Neural cell (in vitro differentiated cells): ENCODE measurements around a stretch of chr19.

DNA sequence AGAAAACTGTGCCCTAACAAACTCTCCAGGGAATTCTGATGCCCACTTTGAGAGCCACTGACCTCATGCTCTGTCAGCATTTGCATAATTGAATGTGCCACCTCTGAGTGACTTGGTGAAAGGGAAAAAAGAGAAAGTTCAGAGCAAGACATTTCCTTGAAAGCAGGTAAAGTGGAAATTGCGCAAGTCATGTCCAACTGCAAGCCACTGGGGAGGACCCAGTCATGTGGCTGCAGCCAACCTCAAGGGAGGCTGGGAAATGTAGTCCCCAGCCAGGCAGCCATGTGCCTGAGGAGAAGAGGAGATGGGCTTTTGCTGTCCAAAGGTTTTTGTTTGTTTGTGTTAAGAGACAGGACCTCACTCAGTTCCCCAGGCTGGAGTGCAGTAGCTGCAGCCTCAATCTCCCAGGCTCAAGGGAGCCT, 50.8 kb upstream of the PNMA8B start:
- RAMPAGE, long total RNA = no peak

DNA sequence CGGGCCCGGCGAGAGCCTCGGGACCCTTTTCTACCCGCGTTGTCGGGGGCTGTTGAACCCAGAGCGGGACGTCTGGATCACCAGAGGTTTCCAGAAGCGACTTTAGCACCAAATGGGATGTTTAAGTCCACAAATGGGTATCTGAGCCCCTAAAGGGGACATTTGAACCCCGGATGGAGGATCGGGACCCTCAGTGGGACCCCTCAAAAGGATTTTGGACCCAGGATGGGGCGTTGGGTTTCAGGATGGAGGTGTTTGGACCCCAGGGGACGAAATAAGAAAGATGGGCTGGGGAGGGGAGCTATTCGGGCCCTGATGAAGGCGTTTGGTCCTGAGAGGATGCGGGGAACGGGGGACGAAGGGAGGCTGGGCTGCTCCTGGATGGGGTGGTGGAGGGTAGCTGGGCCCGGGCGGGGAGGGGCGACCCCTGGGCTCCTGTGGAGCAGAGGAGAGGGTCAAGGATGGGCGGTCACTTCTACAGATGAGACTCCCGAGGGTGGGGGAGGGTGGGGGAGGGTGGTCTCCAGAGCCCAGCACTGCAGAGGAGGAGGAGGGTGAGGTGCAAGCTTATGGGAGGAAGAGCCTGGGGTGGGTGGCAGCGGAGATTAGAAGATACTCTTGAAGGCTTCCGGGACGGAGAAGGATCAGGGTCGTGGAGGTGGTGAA, 540 bp downstream of the CALM3 start:
- RAMPAGE, long total RNA = no peak

- RAMPAGE, long total RNA = no peak
These were observed 1.4 kb downstream of the CALM3 start for GRCh38 chr19:46602292-46603261.

- RAMPAGE, long total RNA = no peak
These were observed 9.8 kb downstream of the CALM3 start for GRCh38 chr19:46610524-46611752.

- RAMPAGE, long total RNA = no peak
These were observed 8.7 kb upstream of the GNG8 start for GRCh38 chr19:46644756-46645097.

- RAMPAGE, long total RNA = no peak
These were observed 14.2 kb upstream of the FKRP start for GRCh38 chr19:46731575-46732168.

DNA sequence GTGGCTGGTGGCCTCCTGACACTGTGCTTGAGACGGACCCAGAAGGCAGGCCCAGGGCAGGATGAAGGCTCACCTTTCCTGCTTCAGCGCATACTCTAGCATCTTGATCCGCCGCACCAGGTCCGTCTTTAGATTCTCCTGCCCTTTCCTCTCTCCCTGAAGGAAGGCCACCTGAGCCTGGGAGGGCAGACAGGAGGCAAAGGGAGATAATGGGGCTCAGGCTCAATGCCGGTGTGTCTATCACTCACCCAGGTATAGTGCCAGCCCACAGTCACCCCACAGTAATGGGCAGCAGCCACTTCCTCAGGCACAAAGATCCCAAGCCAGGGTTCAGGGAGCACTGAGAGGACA, 7.2 kb upstream of the FKRP start:
- RAMPAGE, long total RNA = no peak

DNA sequence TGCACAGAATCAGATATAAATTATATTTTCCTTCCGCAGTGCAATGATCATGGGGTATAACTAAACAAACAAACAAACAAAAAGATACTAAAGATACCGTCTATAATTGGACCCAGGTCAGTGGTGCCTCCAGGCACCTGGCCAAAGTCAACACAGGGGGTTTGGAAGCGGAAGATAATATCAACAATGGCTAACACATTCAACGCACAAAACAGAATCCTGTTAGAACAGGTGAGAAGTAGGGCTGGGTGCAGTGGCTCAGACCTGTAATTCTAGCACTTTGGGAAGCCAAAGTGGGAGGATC, 17.5 kb downstream of the SLC1A5 start:
- RAMPAGE, long total RNA = no peak

GRCh38 chr19:46824715-46825163, 25.9 kb downstream of the AP2S1 start:
- RAMPAGE, long total RNA = no peak

- RAMPAGE, long total RNA = no peak
These were observed 458 bp upstream of the AP2S1 start for GRCh38 chr19:46851206-46851402.

DNA sequence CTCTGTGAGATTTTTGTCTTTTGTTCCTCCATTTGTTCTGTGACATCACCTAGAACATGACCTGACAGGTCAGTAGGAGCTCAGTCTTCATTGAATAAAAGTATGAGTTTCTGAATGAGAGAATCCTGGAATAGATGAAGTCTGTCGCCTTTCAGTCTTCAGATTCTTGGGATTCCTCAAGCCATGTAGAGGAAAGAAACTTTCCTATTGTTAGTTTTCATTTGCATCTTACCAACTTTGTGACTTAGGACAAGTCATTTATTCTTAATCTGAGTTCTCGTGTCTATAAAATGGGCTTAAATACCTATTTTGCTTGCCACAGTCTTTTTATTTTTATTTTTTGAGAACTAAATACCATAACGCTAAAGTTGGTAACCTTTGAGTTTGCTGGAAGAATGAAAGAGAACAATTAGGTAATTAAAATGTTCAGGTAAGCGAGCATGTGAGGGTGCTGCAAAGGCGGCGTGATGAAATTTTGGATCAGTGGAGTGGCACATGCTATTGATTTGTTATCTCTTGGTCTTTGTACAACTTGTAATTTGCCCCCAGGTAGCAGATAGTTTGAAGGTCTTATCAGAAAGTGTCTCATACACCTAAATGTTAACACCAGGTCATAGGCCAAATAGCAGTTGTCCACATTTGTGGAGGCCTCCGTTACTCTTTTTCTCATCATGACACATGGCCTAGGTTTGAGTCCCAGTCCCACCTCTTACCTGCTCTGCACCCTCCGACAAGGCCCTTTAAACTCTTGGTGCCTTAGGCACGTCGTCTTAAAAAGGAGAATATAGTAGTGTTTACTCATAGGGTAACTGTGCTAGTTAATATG, 14.7 kb downstream of the ARHGAP35 start:
- RAMPAGE, long total RNA = no peak

- RAMPAGE, long total RNA = no peak
These were observed 64.6 kb upstream of the NPAS1 start for GRCh38 chr19:46954701-46955851.

DNA sequence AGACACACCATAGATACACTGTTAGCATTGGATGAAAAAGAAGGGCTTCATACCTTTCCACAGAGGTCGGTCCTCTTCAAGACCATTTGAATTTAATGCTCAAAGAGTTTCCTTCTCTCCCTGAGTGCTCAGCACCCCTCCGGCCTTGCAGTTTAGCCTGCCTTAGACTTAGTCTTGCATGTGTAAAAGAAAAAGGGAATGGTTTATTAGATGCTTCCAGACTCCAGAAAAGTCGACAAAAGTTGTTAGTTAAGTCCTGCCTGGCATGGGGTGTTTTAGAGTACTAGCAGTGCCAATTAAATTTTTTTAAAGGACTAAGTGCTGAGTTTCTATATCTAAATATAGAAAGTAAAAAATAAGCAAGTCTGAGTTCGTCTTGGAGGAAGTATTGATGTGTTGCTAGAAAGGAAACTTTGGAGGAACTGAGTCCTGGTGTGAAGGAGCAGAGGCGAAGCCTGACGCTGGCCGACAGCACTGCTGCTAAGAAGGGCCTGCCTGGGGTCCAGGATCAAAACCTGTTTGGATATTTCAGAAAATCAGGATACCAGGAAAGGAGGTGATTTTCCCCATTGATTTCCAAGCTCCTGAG, 38.5 kb upstream of the NPAS1 start:
- RAMPAGE, long total RNA = no peak

- RAMPAGE, long total RNA = no peak
These were observed 35.2 kb upstream of the NPAS1 start for GRCh38 chr19:46984236-46985106.

DNA sequence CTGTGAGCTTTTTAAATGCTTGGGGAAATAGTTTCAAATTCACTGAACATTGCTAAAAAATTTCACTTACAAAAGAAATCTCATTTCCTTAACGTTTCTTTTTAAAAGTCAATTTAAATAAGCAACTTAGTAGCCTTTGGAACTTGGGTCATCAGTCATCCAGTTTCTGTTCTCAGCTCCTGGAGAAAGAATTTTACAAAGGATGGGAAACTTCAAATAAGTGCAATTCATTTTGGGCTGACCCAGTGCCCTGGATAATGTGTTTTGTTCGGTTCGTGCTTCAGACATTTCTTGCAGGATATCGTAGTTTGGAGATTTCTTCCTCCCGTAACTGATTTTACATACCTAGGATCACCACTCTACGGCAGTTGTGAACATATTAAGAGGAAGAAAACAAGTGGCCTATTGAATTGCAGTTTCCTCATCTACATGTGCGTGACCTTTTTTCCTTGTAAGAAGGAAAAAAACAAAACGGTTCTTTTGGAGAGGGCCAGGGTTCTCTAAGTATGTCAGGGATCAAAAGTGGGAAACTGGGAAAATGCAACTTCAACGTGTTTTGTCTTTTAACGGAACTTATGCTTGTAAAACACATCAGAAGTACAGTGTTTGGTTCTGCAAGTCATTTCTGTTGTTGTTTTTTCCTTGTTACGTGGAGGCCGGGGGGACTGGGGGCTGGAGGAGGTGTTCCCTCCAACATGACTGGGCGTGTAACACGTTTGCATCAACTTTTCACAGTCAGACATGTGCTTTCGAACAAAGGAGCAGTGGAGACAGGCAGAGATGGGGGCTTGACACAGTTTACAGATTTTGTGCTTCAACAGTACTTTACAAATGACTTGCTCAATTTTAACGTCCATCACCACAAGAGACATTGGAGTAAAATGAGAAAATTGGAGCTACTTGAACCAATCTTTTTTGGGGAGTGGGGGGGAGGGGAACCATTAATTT, 4.0 kb downstream of the ZC3H4 start:
- RAMPAGE, long total RNA = no peak

DNA sequence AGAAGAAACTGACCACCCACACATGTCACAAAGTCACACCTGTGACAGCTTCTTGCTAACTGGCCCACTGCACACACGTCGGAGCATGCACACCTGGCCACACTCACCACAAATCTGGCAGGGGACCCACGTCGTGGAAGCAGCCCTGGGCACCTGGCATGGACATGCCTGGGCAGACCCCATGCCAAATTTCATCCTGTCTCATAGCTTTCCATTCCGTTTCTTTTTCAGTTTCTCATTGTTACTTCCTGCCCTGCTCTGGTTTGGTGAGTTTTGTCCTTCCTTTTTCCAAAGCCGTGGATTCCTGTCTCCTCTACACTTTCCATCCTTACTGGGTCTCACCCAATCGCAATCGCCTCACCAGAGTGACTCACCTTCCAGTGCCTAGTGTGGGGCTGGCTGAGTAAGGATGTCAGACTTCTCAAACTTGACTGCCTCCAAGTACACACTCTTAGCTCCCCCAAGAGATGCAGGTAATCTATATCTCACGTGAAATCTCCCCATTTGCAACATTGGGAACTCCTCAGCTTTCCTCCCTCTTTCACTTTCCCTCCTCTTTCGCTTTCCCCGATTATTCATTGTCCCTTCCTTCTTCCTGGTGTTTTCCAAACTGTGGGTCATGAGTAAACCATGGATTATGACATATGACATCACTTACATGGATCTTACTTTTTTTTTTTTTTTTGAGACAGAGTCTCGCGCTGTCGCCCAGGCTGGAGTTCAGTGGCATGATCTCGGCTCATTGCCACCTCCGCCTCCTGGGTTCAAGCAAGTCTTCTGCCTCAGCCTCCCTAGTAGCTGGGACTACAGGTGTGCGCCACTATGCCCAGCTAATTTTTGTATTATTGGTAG, 1.6 kb upstream of the BBC3 start:
- RAMPAGE, long total RNA = no peak

- RAMPAGE, long total RNA = no peak
These were observed 28.2 kb downstream of the DHX34 start for GRCh38 chr19:47377256-47377779.

- RAMPAGE, long total RNA = start-site peak on the plus strand at chr19:47429949-47430000, 6 and 25 reads in 2 replicates
These were observed 10.8 kb upstream of the MEIS3 start for GRCh38 chr19:47429760-47430849.

DNA sequence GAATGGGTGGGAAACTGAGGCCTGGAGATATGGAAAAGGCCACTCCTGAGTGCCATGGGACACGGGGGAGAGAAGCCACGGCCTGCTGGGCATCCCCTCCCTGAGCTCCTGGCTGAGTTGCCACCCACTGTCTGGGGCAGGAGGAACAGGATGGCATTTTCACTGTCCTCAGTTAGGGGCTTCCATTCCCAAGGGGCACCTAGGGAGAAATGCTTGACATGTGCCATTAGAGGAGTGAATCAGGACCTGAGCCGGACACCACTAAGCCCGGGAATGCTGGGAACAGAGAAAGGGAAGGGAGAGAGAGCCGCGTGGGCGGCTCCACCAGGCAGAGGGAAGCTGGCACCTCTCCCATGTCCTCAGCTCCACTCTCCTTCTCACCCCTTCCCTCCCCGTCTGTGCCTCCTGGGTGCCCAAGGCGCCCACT, 4.9 kb upstream of the KPTN start:
- RAMPAGE, long total RNA = no peak

- RAMPAGE, long total RNA = no peak
These were observed 26.9 kb upstream of the NAPA start for GRCh38 chr19:47541454-47542387.